Spinal cord (tissue), 3 donors: ENCODE data around the genes TMEM185A, MAGEA9, MTM1, CD99L2, MAGEA6, MAGEA1 and ATP2B3.

DNA sequence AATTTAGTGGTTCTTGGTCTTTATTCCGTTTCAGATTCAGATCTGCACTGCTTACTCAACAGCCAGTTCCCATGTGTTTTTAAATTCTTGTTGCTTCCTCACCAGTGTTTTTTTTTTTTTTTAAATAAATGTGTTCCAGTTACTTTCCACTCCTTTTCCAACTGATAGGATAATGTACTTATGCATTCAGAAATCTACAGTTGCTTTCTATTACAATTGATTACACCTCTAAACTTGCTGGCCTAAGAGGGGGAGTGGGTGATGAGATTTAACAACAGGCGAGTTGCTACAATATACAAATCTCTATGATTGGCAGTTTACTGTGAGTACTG is 8.0 kb downstream of the MAGEC3 start:
- PRO-cap, result no peak
- RAMPAGE, long total RNA, result no peak

DNA sequence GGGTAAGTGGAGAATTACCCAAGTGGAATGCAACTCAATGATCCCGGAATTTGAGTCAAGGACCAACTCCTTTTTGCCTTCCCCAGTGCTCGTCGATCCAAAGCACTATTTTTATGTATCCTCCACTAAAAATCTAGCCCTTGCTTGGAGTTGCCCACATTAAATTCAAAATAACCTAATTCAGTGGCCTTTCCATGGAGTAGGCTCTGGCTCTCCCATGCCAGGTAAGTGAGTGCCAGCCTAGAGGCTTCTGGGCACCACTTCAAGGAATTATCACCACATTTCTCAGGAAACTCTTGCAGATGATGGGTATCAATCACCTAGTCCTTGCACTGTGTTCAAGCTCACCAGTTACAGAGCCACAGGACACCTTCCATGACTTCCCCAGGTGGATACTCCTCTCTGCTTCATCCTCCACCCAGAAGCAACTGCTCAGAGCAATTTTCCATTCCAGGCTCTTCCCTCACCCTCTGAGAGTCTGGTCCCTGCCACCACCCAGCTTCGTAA is 3.5 kb downstream of the MAGEC2 start:
- PRO-cap, result no peak
- RAMPAGE, long total RNA, result no peak

- PRO-cap, result no peak
- RAMPAGE, long total RNA, result no peak
Measured at GRCh38 chrX:142415525-142415738, 210.3 kb upstream of the MAGEC2 start.

DNA sequence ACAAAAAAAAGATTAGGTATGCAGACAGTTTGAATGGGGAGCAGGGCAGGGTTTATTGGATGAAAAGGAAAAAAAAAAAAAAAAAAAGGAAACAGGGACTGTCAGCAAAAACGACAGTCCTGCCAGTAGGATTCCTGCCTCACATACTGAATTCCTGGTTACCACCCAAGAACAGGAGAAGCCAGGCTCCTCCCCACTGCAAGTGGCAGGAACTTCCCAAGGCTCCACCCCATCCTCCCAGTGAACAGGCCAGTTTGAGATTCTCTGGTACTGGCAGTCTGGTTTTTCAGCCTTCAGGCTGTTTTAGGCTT is 360.0 kb upstream of the CXorf51A start:
- PRO-cap, result no peak
- RAMPAGE, long total RNA, result no peak

GRCh38 chrX:147876960-147877250 is 34.8 kb upstream of the FMR1 start:
- PRO-cap, result no peak
- RAMPAGE, long total RNA, result no peak

DNA sequence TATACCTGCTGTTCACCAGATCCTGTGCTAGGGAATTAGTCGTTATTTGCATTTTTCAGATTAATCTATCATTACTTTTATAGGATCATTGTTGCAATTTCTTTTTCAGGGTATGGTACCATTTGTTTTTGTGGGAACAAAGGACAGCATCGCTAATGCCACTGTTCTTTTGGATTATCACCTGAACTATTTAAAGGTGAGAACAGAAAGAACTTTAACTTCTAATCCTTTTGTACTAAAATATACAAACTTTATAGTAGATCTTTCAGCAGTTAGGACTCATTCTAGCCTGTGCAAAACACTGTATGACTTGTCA is 28.7 kb downstream of the FMR1 start:
- PRO-cap, result no peak
- RAMPAGE, long total RNA, result no peak

DNA sequence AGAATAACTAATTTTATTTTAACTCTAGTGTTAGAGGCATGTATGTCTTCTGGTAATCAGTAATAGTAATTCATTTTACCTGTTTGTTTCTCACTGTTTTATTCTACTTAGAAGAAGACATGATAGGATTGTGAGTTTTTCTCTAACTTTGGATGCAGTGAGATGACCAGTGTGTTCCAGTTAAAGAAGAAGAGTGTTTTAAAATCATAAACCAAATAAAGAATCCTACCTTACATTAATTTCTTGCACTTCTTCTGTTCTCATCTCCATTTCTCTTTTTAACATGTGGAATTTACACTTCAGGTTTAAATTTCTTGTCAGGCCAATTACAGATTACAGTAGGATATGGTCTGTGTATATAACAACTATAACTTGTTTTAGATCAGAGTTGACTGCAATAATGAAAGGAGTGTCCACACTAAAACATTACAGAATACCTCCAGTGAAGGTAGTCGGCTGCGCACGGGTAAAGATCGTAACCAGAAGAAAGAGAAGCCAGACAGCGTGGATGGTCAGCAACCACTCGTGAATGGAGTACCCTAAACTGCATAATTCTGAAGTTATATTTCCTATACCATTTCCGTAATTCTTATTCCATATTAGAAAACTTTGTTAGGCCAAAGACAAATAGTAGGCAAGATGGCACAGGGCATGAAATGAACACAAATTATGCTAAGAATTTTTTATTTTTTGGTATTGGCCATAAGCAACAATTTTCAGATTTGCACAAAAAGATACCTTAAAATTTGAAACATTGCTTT is 32.7 kb upstream of the FMR1NB start:
- PRO-cap, result no peak
- RAMPAGE, long total RNA, result no peak

DNA sequence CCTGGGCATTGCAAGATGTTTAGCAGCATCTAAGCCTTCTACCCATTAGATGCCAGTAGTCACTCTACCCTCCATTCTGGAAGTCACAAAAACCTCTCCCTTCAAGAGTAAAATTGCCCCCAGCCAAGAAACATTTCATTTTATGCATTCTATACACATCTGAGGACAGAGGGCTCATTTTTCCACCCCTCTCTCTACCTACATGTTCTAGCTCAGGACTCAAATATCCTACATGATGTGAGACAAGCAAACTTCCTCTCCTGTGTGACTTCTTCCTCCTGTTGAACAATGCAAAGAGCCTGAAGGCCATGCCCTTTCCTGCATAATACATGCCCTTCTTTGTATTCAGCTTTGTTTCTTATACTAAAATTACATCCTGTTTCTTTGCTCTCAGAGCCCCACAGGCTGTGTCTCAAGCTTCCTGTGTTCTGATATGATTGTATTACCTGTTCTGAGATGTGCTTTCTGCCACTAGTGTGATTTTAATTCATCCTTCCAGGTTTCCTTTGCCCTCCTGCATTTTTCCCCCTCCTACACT is 166.5 kb upstream of the AFF2 start:
- PRO-cap, result no peak
- RAMPAGE, long total RNA, result no peak

DNA sequence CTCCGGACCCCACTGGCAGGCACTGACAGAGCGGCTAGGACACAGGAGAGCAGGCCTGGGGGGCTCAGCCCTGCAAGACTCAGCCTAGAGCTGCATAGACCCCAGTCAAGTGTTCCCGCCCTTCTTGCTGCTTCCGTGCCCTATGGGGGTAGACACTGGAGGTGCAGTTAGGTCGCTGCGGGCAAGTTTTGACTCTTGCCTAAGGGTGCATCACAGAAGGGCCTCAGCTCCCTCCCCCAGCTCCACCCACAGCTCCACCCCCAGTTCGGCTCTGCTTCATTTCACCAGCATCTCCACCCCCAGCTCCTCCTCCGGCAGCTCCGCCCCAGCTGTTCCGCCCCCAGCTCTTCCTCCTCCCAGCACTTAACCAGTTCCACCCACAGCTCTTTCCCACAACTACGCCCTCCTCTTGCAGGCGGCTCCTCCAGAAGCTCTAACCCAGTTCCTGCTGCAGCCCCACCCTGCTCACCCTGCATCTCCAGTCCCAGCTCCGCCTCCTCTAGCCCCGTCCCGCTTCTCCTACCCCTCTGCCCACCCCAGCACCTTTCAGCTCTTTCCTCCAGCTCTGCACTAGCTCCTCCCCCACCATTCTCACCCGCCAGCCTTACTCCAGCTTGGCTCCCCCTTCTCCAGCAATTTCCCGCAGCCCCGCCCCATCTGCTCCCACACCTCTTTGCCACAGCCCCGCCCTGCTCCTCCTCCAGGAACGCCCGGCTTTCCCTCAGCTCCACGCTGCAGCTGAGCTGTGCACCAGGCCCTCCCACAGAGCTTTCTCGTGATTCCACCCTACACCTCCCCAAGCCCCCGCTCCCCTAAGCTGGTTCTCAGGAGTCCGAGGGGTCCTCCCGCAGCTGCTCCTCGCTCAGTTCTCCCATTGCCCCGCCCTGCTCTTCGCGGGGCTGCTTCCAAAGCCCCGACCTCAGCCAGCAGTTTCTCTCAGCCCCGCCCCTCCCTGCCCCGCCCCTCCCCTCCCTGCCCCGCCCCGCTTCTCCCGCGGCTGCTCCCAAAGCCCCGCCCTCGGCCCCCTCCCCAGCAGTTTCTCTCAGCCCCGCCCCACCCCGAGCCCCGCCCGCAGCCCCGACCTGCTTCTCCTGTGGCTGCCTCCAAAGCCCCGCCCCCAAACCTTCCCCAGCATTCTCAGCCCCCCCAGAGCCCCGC is 1.3 kb upstream of the EOLA1 start:
- PRO-cap, result no peak
- RAMPAGE, long total RNA, result no peak

- PRO-cap, result no peak
- RAMPAGE, long total RNA, result no peak
Measured at GRCh38 chrX:149631519-149632310, at the start of gene TMEM185A. Gene TMEM185A, minus strand, starts transcription at chrX:149631792.

DNA sequence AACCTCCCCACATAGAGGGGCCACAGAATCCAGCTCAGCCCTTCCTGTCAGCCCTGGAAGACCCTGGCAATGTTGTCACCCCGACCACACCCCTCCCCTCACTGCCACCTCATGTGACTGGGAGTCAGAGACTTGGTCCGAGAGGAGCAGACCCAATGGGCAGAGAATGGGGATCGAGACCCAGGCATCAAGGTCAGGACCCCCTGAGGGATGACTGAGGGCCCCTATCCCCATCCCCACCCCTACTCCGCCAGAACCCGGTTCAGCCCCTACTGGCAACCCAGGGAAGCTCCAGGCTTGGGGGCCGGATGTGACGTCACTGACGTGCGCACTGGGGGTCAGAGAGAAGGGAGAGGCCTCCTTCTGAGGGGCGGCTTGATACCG is at the start of gene MAGEA9:
TSS of gene MAGEA9 (plus strand) at position 325 of the 384 bp plus-strand sequence.
- PRO-cap, result no peak
- RAMPAGE, long total RNA, result no peak

DNA sequence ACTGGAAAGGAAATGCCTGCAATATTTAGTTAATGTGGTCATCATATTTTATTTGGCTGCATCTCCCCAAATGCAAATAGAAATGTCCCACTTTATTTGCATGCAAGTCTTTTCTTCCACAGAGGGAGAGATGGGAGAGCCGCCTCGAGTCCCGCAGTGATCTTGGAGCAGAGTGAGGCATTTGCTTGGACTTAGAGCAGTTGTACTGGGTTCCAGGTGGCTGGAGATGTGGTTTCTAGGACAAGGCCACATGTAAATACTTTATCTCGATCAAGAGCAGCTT is 146.6 kb upstream of the EOLA2 start:
- PRO-cap, result no peak
- RAMPAGE, long total RNA, result no peak

DNA sequence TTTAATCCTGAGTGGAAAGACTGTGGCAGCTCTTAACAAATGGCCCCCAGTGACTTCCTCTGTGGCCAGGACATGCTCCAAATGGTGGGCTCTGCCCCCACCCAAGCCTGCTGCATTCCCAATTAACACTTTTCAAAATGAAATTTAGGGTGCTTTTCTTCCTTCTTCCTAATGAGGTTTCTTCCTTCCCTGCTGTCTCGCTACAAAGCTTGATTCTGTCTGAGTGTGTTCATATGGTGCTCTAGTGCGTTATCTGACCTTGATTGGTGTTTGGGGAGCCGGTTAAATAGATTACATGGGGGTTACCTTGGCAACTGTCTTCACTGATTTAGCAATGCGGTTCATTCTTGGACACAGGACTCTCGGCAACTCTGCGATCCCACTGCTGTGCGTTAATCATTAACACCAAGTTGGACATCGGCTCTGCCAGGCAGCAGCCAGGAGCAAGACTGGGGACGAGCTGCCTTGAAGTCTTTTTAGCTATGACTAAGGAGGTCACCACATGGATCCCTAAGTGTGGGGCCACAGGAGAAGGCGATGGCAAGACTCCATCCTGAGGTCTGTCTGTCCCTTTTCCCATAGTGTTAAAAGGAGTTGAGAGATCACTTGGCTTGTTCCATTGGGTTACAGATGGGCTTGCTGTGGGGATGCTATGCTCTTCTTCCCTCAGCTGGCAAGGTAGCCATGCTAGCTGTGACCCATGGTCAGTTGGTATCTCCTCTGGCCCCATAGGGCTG is 93.5 kb upstream of the MAMLD1 start:
- PRO-cap, result no peak
- RAMPAGE, long total RNA, result no peak

- PRO-cap, result no peak
- RAMPAGE, long total RNA, result no peak
Measured at GRCh38 chrX:150517396-150517857, 51.0 kb upstream of the MTM1 start.

DNA sequence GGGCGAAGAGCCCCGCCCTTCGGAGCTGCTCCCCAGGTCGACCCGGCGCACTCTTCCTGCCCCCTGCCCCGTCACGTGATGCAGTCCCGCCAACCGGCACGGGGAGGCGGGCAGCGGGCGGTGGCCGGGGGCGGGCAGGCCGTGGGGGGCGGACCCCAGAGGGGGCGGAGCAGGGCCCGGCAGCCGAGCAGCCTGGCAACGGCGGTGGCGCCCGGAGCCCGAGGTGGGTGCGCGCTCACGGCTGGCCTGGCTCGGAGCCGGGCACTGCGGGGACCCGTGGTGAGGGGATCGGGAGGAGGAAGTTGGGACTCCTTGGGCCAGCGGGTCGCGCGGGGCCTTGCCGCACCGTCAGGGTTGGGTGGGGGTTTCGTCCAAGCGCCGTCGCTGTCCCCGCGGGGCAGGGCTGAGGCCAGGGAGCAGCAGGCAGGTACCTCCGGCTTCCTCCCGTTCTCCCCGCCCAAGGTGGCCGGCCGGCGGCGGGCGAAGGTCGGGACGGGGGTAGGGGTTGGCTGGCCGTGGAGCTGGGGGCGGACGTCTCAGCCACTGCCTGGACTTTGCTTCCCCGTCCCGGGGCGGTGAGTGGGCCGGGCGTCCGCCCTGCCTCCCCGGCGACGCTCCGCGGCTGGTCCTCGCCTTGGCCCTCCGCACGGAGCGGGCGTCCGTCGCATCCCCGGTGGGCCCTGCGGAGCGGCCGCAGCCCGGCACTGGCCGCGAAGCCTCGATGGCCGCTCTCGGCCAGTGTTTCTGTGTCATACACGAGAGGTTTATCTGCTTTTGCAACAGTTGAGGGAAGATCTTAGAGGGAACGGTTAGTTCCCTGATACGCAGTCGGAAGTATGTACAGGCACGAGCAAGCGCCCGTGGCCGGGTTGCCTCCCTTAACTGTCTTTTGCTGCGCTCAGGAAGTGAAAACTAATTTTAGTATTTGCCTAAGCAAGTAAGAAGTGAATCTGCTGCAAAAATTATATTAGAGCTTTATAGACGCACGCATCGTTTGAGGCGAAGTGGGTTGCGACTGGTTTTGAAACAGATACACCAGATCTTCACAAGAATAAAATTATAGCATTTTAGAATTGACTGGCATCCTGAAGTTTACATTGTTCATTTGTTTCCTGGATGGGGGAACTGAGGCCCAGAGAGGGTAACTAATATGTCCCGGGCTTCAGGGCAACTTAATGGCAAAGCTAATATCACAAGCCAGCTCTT is at the start of gene MTM1:
TSS of gene MTM1 (plus strand) at position 182 of the 1,206 bp plus-strand sequence.
- PRO-cap, result no peak
- RAMPAGE, long total RNA, result start-site peak on the plus strand centred at position 198 of the sequence, 33 bp wide, 116 and 81 reads in 2 replicates

DNA sequence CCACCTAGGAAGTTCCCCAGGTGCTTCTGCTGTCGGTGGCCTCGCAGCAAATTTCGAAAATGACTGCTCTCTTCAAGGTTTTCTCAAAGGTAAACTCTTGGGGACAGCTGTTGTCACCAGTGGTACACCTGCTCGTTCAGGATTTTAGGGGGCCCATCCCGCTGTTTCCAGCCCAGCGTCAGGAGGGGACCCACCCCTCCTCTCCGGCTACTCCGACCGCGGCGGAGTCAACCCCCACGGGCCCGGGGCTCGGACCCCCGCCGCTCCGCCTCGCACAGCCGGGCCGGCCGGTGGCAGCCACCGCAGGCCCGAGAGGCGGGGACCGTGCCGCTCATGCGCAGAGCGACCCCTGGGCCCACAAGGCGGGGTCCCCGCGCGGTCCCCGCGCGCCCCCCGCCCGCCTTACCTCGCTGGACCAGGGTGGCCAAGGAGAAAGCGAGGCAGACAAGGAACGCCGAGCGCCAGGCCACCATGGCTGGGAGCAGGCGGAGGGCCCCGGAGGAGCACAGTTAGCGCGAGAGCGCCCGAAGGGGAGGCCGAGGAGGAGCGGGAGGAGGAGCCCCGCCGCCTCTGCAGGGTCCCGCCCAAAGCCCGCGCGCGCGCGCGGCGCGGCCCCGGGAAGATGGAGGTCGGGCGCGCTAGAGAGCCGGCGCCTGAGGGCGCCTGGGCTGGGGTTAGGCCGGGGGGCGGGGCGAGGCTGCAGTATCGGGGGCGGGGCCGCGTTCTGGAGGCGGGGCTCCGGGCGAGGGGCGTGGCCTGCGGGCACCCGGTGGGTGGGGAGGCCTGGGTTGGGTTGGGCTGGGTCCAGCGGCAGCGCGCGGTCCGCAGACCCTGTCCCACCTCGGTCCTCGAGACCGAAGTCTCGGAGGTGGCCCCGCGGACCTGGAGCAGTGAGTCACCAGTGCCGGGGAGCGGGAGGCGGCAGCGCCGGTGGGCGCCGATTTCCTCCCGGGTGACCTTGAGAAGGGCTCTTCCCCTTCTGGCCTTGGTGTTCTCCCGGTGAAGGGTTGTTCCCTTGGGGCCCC is at the start of gene CD99L2:
TSS of gene CD99L2 (minus strand) at position 553 of the 1,025 bp plus-strand sequence.
- PRO-cap, result no peak
- RAMPAGE, long total RNA, result start-site peak on the minus strand centred at position 525 of the sequence, 96 bp wide, 954 and 1,631 reads in 2 replicates

DNA sequence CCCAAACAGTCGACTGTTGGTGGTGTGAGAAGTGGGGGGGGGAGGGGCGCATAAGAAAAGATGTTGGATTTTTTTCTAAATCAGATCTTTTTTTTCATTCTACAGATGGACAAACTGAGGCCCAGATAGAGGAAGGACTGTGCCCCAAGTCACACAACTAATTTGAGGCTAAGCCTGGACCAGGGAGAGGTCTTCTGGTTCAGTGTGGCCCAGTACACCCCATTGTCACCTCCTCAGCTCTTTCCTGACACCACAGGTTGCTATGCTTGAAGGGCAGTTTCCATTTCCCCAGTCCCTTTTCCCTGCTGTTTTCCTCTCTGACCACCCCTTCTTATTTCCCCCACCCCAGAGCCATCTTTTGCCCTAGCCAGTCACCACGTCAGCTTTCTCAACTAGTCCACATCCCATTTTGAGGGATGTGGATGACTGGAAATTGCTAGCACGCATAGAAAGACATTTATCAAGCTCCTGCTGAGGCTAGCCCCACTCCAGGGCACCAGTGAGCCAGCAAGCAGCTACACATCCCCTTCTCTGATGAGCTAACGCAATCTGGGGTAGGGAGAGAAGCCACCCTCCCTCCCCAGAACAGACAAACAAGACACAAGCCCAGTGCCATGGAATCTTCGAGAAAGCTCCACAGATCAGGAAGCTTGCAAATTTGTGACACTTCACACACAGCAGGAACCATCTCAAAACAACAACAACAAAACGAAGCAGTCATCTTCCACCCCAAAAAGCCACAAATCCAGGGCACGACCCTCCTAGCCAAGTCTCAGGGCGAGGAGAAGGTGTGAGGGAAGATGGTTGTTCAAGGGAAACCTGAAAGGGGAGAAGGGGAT is 1.3 kb downstream of the GABRE start:
- PRO-cap, result no peak
- RAMPAGE, long total RNA, result no peak

DNA sequence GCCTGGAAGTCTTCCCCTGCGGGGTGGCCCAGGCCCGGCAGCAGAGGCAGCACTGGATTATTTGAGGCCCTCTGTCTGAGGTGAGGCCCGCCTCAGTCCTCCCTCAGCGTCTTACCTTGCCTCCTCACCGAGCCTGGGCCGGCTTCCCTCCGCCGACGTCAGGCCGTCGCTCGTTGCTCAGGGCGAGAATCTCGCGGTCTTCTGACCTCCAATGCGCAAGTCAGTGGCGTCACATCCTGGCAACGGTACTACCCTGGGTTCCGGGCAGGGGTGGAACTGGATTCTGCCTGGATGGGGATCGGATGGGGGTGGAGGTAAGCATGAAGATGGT is at the start of gene MAGEA6:
TSS of gene MAGEA6 (minus strand) at position 151 of the 331 bp plus-strand sequence.
- PRO-cap, result no peak
- RAMPAGE, long total RNA, result no peak

- PRO-cap, result no peak
- RAMPAGE, long total RNA, result no peak
Measured at GRCh38 chrX:153178770-153179487, at the start of gene MAGEA1. Gene MAGEA1, plus strand, starts transcription at chrX:153179284.

- PRO-cap, result no peak
- RAMPAGE, long total RNA, result no peak
Measured at GRCh38 chrX:153517267-153517871, at the start of gene ATP2B3. Gene ATP2B3, plus strand, starts transcription at chrX:153517642.